Cerebral cortex (tissue), 2 donors: ENCODE results near the gene STAT3.

DNA sequence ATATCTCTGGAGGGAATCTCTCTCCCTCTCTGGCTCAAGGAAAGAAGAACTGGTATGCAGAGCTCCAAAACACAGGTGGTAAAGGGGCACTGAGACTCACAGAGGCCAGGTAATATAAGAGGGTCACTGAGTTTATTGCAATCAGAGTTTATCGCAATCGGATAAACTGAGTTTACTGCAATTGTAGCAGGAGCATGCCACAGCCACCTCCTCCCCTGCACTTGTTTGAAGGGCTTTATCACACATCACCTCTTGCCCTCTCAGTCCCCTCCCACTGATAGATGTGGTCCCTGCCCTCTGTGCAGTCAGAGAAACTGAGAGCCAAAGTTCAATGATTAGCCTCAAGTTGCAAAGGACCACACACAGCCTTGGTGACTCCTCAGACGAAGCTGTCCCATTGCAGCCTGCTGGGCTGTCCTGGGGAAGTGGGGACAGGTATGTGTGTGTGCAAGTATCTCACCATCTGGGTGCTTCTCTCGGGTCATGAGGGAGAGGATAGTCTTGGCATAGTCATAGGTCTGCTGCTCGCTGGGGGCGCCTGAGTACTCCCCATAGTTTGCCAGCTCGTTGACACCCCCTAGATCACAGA is 13.6 kb downstream of the ACLY start:
- PRO-cap, 2 experiments = no peak in any of the 2 experiments

DNA sequence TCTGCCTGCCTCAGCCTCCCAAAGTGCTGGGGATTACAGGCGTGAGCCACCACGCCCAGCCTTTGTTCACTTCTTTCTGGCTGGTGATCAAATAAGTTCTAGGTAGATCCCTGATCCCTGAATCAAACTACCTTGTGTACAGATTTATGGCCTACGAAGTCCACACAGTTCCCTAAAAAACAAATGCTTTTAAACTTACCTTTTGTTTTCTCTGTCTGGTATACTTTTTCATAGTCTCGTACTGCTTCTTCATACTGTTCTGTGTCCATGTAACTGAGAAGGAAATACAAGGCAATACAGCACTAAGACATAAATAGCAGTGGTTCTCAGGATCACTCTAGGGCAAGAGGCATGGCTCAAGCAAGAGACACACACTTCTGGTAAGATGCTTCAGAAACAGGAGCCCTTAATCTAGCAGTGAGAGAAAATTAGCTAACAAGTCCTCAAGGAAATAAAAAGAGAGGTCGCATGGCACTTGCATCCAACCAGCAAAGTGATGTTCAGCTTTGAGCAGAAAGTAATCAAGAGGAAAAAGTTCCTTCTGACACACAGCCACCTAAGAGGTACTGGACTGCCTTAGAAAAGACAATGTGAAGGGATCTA is 16.9 kb downstream of the CNP start:
- PRO-cap, 2 experiments = no peak in any of the 2 experiments

GRCh38 chr17:42049843-42050315 is 522 bp downstream of the C17orf113 start:
- PRO-cap, 2 experiments = no peak in any of the 2 experiments

- PRO-cap, 2 experiments = no peak in any of the 2 experiments
These were observed 22.0 kb upstream of the C17orf113 start for GRCh38 chr17:42072248-42072863.

- PRO-cap, 2 experiments = peak in 1 of 2 experiments; most common minus-strand start chr17:42107794 (in 1)
These were observed 4.8 kb downstream of the DHX58 start for GRCh38 chr17:42107582-42108316.

GRCh38 chr17:42121581-42122131 is 489 bp upstream of the KAT2A start:
- PRO-cap, 2 experiments = no peak in any of the 2 experiments

DNA sequence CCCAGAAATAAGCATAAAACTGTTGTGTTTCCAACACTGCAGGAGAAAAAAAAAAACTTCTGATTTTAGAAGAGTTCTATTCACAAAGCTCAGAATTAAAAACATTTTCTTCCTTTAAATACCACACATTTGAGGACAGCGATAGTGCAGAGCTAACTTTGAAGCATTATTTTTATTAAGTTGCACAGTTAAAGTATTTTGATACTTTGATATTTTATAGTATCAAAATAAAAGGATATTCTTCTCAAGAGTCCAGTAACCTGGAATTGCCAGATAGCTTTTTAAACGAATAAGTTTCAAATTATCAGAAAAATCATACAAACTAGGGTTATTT is 3.0 kb downstream of the STAT5B start:
- PRO-cap, 2 experiments = no peak in any of the 2 experiments

GRCh38 chr17:42288934-42290181 is 1.1 kb downstream of the STAT5A start:
- PRO-cap, 2 experiments = no peak in any of the 2 experiments

GRCh38 chr17:42299444-42300181 is 11.3 kb downstream of the STAT5A start:
- PRO-cap, 2 experiments = no peak in any of the 2 experiments

DNA sequence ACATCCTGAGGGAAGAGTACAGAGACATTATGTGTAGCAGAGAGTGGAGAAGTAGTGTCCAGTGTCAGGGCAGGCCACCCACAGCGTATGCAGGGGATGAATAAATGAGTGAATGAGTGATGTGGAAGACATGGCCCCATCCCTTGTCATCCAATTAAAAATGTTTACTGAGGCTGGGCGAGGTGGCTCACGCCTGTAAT is 14.1 kb downstream of the STAT5A start:
- PRO-cap, 2 experiments = no peak in any of the 2 experiments

- PRO-cap, 2 experiments = no peak in any of the 2 experiments
These were observed 19.8 kb downstream of the STAT5A start for GRCh38 chr17:42308016-42308516.

DNA sequence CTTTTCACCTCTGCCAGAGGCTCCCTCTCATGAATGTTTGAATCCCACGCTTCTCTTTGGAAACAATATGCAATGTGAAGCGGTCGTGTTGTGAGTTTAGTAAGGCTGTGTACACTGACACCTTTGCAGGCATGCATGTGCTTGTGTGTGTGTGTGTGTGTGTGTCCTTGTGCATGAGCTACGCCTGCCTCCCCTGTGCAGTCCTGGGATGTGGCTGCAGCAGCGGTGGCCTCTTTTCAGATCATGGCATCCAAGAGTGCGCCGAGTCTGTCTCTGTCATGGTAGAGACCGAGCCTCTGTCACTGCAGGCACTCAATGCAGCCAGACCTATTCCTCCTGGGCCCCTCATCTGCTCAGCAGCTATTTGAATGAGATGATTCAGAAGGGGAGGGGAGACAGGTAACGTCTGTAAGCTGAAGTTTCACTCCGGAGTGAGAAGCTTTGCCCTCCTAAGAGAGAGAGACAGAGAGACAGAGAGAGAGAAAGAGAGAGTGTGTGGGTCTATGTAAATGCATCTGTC is 22.4 kb downstream of the STAT5A start:
- PRO-cap, 2 experiments = no peak in any of the 2 experiments

DNA sequence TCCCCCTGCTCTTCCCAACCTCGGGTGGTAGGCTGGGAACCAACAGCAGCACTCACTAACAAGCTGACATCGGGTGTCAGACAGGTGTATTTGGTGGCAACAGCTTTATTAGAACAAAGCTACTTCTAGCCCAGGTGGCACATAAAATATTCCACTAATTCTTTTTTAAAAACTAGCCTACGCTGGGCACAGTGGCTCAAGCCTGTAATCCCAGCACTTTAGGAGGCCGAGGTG is 35.5 kb downstream of the STAT5A start:
- PRO-cap, 2 experiments = no peak in any of the 2 experiments

DNA sequence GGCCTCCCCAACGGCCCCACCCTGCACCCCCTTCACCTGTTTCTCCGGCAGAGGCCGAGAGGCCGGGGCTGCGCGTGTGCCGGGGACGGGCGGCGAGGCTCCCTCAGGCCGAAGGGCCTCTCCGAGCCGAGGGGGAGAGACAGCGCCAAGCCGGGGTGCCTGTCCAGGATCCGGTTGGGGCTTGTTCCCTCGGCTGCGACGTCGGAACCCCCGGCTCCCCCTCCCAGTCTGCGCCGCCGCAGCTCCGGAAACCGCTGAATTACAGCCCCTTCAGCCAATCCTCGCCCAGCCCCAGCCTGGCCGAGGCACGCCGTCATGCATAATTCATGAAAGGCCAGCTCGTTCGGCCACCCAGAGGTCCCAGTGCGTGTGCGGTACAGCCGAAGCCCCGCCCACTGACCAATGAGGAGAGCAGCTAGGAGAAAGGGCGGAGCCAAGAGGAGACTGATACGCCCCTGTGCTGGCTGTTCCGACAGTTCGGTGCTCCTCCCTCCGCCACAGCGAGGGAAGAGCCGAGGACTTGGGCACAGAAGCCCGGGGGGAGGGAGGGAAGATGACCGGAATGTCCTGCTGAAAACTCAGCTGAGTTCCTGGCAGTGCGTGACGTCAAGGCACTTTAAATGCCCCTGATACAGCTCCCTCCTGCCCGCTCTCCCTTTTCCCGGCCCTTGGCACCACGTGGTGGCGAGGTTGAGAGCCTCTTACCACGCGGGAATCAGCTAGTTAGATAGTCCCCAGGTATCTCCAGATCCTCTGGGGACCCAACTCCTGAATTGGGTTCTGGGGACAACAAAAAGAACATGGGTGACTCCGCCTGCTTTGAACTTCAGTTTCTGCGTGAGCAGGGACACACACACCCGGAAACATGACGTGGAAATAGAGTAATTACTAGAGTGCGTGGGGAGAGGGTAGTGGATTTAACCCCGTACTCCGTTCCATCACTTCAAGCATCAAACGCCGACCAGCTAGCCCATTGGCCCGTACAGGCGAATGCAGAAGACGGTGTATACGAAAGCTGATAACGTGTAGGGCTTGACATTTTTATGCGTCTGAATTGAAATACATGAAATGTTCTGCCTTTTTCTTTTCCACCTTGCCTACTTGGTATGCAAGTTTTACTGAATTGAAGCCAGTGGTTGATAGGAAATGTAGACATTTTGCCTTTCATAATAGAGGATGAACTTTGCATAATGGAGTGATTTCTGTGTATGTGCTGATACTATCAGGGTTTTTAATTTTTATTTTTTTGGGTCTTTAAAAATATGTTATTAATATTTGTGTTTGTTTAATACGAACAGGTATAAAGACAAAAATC is at the start of gene STAT3:
TSS of gene STAT3 (minus strand) at position 200 of the 1,315 bp plus-strand sequence.
- PRO-cap, 2 experiments = peak in 2 of 2 experiments; most common plus-strand start position 619 of the sequence (in 1); most common minus-strand start position 232 of the sequence (in 2)

GRCh38 chr17:42436358-42436910 is 13.4 kb upstream of the CAVIN1 start:
- PRO-cap, 2 experiments = no peak in any of the 2 experiments

GRCh38 chr17:42460342-42461096 is 1.8 kb downstream of the ATP6V0A1 start:
- PRO-cap, 2 experiments = no peak in any of the 2 experiments

GRCh38 chr17:42475680-42476105 is 17.0 kb downstream of the ATP6V0A1 start:
- PRO-cap, 2 experiments = no peak in any of the 2 experiments

DNA sequence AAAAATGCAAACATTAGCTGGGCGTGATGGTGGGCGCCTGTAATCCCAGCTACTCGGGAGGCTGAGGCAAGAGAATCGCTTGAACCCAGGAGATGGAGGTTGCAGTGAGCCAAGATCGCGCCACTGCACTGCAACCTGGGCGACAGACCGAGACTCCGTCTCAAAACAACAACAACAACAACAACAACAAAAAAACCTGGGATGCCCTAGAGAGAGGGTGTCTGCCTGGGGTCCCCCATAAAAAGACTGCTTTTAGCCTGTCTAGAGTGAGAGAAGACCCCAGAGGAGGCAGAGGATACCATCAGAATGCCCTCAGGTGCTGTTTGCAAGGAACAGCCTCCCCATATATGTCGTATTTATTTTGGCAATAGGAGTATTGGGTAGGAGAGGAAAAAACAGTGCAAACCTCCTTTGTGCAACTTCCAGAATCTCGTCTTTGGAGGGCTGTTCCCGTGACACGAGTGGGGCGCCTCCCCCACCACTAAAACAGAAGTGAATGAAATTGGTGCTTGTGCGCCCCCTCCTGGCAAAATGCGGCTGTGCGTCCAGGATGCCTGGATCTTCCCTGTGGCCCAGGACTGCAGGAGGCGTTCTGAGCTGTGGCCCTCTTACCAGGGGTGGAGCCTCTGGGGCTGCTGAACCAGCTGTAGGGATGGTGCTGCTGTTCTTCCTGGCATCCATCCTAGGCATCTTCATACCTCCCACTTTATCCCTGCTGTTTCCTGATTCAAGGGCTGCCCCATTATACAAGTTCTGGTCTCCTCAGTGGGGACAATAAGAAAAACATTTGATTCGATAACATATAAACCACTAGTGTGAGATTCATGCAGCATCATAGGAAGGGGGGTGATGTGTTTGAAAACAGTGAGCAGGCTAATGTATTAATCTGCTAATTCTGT is 18.7 kb upstream of the NAGLU start:
- PRO-cap, 2 experiments = no peak in any of the 2 experiments

DNA sequence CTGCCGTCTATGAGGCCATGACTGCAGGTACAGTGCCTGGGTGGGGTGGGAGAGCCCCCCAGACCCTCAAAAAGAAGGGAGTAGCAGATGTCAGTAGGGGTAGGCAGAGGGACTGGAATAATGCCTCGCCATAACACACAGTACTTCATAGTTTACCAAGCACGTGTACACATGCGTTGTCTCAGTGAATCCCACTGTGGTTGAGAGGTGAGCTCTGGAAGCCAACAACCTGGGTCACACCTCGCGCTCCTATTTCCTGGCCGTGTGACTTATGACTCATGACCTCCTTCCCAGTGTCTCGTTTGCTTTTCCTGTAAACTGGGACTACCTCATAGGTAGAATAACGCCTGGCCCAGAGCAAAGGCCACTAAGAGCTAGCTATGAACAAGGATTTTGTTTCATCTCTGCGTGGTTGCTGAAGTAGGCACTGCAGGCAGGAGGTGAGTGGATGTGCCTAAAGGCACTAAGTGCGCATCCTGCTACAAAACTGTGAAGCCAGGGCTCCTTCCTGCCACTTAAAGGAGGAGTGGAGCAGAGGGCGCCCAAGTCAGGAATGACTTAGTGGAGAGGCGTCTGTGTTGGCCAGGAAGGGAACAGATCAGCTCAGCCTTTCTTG is 5.2 kb downstream of the NAGLU start:
- PRO-cap, 2 experiments = no peak in any of the 2 experiments

DNA sequence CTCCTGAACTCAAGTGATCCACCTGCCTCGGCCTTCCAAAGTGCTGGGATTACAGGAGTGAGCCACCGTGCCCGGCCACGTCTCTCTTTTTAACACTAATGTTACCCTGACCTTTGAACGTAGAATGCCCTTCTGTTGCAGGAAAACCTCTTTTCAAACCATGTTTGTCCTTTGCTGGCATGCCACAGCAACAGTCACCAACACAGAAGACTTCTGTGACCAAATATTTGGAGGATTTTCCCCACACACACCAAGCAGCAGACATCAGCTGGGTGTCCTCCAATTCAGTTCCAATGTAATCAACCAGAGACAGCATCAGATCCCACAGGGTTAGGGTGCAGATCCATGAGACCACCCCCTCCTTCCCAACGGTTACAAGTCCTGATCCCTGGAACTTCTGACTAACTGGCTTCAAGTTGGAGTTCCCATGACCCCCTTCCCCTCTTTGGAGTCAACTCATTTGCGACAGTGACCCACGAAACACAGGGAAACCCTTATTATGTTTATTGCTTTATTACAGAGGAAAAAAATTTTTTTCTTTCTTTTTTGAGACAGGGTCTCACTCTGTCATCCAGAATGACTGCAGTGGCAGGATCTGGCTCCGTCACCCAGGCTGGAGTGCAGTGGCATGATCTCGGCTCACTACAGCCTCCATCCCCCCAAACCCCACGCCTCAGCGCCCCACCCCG is 7.6 kb upstream of the HSD17B1 start:
- PRO-cap, 2 experiments = no peak in any of the 2 experiments